Endometrial microvascular endothelial cells (primary cell): ENCODE data around the gene L3MBTL3.

DNA sequence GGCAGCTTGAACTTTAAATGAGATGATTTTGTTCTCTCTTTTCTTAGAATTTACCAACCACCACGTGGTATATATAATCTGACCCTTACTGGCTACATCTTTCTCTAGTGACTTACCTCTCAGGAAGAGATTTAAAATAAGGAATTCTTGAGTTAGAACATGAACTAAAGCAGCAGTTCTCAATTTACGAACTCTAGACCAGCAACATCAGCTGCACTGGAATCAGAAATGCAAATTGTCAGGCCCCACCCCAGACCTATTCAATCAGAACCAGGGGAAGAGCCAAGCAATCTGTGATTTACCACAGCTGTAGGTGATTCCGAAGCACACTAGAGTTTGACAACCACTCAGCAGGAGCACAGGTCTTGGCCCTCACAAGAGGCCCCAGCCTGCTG is 279.3 kb downstream of the PTPRK start:
- RAMPAGE, long total RNA, result no peak

DNA sequence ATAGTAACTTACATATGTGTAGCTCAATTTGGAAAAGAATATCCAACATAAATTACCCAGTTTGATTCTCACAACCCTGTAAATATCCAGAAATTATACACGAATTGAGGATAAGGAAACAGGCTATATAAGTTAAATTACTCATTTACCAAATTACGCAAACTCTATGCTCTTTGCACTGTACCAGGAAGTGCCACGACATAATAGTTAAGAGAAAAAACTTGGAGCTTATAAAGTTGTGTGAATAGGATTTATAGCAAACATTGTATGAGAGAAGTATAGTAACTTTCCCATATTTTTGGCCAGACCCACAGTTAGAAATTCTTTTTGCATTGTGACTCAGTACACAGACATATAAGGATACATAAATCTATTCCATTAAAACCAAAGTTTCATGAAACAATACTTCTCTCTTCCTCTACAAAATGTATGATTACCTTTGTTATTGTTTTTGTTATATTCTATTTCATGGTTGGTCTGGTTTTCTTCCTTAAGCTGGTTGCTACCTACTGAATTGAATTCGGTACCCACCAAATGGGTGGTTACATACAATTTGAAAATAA is 20.9 kb downstream of the PTPRK start:
- RAMPAGE, long total RNA, result no peak

DNA sequence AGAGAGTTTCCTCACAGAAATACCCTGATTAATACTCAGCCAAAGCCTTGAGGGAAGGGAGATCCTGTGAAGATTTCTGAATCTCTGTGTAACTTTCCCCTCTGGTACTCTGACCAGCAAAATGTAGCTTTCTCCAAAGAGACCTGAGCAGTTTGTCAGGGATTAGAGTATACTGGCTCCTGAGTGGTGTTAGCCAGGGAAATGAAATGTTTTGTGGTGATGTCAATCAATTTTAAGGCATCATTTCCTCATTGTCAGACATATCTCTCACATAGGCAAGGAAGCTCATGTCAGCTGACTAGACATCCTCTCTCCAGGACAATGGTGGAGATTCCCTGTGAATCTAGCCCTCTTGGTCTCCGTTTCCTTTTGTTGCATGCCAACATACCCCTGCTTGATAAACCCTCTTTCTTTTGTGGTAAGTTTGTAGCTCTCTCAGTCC is 135.5 kb upstream of the PTPRK start:
- RAMPAGE, long total RNA, result no peak

DNA sequence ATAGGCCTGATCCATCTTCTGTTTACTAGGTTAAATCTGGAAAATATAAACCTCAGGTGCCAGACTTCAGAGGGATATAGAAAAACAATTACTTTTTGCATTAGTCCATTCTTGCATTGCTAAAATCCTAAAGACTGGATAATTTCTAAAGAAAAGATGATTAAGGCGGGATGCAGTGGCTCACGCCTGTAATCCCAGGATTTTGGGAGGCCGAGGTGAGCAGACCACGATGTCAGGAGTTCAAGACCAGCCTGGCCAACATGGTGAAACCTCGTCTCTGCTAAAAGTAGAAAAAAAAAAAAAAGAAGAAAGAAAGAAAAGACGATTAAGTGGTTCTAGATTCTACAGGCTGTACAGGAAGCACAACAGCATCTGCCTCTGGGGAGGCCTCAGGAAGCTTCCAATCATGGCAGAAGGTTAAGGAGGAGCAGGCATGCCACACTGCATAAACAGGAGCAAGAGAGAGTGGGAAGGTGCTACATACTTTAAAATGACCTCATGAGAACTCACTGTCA is 61.5 kb downstream of the LAMA2 start:
- RAMPAGE, long total RNA, result no peak

GRCh38 chr6:128975759-128976634 is 93.1 kb downstream of the LAMA2 start:
- RAMPAGE, long total RNA, result no peak

DNA sequence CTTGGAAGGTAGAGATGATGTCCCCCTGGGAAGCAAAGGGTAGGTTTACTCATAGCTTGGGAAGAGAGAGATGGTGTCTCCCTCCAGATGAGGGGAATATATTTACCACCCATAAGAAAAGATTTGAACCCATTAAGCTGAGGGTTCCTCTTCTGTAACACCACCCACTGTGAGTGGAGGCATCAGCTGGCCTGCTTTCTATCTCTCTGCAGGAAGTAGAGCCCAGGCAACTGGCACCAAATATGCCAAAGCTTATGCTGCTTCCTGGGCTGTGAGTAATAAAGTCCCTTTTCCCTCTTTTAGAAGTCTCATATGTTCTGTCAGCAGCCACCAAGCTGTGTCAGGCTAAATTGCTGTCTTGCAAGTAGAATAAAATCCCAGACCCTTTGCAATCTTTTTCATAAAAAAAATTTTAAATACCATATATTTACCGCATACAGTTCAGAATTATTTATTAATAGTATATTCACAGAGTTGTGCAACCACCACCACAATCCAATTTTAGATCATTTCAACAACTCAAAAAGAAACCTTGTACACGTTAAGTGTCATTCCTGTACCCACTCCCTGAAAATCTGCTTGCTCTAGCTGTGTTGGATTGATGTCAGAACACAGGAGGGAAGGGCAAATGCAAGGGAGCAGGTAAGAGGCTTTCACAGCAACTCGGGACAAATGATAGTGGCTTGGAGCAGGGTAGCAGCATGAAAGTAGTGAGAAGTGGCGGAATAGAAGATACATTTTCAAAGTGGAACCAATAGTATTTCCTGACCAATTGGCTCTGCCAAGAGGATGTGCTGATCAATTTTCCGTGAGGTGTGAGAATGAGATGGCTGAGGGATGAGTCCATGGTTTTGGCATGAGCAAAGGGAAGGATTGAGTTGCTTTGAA is 241.6 kb downstream of the LAMA2 start:
- RAMPAGE, long total RNA, result no peak

- RAMPAGE, long total RNA, result no peak
Measured at GRCh38 chr6:129575170-129575643, 134.8 kb downstream of the ARHGAP18 start.

GRCh38 chr6:129683745-129684559 is 26.0 kb downstream of the ARHGAP18 start:
- RAMPAGE, long total RNA, result no peak

GRCh38 chr6:129692182-129692907 is 17.6 kb downstream of the ARHGAP18 start:
- RAMPAGE, long total RNA, result no peak

DNA sequence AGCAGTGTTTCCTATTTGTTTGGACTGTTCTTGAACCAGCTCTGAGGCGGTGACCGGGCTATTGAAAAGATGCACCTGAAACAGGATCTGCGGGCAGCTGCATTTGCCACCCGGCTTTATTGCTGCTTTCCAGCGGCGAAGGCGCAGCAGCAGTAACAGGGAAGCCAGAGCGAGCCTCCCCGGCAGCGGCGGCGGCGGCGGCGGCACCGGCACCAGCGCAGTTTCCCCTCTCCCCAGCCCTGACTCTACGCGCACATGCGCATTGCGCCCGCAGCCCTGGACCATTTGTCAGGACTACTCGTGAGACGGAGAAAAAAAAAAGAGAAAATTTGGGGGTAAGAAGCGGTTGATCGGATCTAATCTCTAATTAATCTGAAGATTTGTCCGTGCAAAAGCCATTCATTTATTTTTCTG is at the start of gene L3MBTL3:
TSS of gene L3MBTL3 (plus strand) at position 252 of the 414 bp plus-strand sequence.
- RAMPAGE, long total RNA, result start-site peak on the plus strand centred at position 256 of the sequence, 13 bp wide, 205 and 318 reads in 2 replicates

DNA sequence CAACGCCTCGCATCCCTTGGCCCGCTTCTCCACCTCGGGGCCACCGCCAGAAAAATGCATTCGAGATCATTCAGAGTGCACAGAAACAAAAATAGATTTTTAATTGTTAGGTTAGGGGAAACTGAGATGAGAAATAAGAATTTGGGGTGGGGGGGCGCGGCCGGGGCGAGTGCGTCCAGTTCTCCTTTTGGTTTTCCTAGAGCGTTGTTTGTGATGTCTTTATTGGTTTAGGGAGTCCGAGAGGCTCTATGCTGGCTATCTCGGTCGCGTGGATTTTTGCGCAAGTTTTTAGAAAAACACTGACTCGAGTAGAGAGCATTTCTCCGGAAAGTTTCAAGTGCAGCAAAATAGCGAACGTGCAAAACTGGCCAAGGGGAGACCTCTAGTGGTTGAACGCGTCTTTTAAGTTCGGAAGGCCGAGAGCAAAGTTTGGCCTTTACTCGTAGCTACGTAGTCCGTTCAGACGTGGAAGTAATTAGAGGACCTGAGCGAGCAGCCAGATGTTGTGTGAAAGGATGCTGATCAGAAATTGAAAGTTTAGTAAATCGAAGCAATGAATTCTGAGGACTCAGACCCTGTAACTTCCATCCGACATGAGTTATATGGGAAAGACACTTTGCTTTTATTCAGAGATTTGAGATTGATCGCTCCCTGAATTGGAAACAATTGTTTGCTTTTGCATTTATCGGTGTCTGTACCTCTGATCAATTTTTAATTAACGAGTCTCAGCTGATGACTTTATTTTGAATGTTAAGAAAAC is 2.6 kb downstream of the L3MBTL3 start:
- RAMPAGE, long total RNA, result no peak

DNA sequence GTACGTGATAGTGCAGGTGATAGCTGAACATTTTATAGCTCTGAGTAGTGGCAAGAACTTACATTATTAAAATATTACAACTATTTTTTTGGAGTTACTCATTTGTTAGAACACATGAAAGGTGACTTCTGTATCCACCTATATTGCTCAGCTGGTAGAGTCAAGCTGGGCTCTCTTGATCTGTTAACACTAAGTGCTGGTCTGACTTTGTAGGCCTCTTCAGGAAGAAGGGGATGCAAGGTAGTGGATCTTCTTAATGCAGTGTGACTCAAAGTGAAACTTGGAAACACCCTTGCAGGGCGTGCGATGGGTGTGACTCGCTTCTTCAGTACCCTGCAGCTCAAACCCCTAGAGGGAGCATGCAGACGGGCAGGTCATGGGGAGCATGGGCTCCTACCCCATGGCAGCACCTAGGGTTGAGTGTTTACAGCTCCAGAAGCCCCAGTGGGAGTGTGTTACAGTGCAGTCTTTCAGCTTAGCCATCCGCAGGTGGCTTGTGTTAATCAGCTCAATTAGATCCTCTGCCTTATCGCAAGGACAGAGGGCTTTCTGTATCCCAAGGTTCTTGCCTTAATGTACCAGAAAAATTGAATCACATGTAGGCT is 734 bp upstream of the SAMD3 start:
- RAMPAGE, long total RNA, result no peak

- RAMPAGE, long total RNA, result no peak
Measured at GRCh38 chr6:130366545-130367062, 787 bp downstream of the TMEM200A start.

DNA sequence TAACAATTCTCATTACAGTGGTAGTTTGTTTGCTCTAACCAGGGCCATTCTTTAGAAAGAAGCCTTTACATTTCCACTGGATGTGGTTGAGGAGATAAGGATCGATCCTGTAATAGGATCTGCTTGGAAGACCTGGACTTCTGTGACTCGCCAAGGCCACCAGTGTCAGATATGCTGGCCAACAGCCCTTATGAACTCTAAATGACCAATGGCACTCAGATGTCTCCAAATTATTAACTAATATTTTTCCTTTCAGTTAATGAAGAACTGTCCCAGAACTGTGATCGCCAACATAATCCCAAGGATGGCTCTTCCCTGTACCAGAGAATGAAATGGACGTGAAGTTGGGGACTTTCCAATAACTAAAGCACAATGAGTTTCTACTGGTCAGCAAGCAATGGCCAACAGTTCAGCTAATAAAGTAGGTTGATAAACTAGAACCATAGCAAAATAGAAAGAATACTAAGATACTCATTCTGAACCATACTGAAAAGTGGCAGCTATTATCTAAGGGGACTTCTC is 7.5 kb downstream of the SMLR1 start:
- RAMPAGE, long total RNA, result no peak

GRCh38 chr6:130864486-130864784 is 37.2 kb downstream of the SMLR1 start:
- RAMPAGE, long total RNA, result no peak

- RAMPAGE, long total RNA, result no peak
Measured at GRCh38 chr6:131024689-131025414, 38.2 kb downstream of the EPB41L2 start.

DNA sequence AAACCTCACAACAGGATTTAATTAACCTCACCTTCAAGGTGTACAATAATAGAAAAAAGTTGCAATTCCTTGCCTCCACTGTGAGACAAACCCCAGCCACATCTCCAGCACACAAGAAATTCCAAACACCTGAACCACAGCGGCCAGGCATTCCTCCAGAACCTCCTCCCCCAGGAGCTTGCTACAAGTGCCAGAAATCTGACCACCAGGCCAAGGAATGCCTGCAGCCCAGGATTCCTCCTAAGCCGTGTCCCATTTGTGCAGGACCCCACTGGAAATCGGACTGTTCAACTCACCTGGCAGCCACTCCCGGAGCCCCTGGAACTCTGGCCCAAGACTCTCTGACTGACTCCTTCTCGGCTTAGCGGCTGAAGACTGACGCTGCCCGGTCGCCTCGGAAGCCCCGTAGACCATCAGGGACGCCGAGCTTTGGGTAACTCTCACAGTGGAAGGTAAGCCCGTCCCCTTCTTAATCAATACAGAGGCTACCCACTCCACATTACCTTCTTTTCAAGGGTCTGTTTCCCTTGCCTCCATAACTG is 190.3 kb downstream of the AKAP7 start:
- RAMPAGE, long total RNA, result no peak

GRCh38 chr6:131580224-131580517 is 7.1 kb downstream of the ARG1 start:
- RAMPAGE, long total RNA, result no peak

DNA sequence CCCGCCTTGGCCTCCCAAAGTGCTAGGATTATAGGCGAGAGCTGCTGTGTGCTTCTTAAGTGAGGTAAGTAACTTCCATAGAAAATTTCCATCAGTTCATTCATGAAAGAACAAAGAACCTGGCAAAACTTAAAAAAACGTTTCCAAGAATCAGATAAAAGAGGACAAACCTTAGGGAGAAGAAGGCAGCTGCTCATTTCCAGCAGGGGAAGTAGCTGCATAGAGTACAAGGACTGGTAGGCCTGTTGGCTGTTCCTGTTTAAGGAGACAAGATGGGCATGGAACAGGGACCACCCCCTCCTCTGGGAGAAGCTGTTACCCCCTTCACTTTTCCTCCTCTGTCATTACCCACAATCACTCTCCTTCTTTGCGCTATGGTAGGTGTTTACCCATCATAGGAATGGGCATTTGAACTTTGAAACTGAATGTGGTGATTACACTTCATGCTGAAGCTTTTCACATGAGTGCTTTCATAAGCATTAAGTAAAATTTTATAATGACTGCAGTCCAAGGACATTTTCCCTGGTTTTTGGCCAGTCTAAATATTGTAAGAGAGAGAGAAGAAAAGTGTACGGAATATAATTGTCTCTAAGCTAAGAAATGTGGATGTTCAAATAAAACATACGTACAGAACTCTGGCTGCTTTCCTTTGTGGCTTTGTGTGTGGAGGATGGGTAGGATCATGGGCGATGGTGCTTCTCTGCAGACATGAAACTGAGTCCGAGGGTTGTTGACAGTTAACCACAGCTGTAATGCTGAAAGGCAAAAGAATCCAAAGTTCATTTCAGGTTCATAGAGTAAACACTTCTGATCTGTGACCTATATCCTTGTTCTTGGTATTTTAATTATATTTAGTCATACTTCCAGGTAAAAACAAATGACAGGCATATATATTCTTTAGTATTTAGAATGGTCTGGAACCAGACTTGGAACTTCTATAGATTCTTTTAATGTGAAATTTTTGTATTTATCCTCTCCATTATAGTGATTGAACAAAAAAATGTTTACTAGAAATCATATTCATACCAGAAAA is 56.3 kb downstream of the CCN2 start:
- RAMPAGE, long total RNA, result no peak

- RAMPAGE, long total RNA, result start-site peak on the minus strand at chr6:131950833-131950942, 17 and 19 reads in 2 replicates
Measured at GRCh38 chr6:131950751-131951019, 487 bp downstream of the CCN2 start.